H9 (cell line): ENCODE measurements around the genes SP6, HOXB2 and GIP.

GRCh38 chr17:47305297-47305681 is 18.5 kb upstream of the EFCAB13 start:
- PRO-cap = no peak

- PRO-cap = no peak
These were observed 14.3 kb downstream of the KPNB1 start for GRCh38 chr17:47663883-47664574.

DNA sequence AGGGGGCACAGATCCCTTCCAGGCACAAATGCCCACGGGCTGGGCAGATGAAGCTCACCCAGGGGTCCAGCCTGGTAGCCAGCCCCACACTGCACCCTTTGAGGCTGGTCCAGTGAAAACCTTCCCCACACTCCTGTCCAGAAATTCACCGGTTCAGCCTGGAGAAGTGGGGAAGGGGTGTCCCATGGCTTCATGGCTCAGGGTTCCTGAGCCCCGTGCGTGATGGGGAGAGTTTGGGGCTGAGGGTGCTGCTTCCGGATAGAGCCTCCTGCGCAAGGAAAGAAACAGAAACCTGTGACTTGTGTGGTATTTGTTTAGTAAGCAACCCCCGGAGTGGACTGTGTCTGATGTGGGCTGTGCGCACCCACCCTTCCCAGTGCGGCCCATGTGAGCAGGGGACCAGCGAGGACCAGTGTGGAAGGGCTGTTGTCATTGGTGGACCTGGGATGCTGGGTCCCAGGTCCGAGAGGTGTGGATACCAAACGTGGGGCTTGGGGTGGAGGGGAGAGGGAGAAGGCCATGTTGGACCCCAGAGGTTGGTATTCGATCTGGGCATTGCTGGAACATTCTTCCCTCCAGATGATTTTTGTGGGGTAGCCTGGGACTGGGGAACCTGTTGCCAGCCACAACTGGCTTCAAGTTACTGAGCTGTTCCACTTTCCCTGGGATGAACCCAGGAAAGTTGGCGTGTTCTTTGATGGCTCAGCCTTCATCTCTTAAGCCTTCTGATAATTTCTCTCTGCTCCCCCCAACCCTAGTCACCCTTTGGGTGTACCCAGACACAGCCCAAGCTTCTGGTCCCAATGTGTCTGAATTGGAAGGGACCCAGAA is 1.8 kb downstream of the TBX21 start:
- PRO-cap = no peak

DNA sequence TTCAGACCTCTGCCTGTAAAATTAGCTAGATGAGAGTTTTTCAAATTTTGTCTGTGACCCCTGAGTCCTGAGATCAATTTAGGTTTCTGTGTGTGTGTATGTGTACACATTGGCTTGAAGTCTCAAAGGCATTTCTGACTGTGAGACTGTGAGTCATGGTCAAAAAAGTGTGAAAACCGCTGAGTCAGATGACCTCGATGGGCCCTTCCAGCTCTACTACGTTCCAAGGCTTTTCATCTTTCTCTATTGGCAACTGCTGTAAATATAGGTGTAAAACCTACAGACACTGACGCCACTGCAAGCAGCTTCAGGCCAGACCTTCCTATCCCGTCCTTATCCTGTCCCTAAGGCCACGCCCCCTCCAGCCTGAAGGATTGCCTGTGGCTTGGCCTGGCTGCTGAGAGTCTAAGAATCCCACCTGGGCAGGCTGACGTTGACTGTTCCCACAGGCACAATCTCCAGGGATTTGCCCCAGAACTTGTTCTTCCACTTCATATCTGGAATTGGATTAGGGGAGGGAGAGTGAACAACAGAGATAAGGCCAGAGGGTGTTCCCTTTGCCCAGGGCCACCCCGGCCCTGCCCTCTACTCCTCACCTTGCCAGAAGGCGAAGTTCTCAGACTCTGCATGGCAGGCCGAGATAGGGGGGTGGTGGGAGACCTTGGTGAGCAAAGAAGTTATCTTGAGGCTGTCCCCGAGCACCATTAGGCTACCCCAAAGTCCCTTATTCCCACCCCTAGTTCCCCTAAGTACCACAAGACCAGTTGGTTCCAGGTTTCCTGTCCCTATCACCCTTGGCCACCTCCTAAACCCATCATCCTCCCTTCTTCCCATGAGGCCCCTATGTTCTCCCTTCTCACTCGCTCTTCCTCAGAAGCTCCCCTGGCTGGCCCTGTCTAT is 11.2 kb downstream of the OSBPL7 start:
- PRO-cap = no peak

DNA sequence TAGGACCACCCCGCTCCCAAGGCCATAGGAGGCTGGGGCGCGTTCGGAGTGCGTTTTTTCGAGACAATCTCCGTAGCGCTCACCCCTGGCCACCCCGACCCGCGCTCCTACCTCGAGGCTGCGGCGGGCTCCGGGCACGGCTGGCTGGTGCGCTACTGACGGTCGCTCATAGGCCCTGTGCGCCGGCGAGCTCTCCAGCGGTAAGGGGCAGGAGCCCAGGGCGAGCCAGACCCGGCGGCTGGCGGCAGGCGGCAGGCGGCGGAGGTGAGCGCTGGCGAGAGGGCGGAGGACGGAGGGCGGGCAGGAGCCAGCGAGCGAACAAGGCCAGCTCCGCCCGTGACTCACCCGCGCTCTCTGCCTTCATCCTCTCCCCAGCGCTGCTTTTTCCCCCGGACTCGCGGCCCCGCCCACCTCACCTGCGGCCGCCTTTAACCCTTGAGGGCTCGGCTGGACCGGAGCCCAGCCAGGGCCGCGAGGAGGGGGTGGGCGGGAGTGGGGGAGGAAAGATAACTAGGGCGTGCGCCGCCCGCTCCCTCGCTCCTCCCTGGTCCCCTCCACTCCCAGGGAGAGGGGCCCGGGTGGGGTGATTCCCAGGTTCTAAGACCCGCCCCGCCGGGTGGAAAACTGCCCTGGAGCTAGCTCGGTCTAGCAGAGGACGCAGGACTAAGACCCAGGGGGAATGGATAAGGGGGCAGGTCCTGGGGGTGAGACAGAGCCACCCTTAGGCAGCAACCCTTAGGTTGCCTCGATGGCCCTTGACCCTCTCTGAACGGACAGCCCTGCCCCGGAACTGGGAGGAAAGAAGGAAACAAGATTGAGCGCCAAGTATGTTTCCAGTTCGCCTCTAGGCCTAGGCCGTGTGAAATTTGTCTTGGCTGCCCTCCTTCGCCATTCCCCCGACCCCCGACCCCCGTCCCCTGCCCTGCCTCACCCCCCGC is at the start of gene SP6:
TSS of gene SP6 (minus strand) at position 356 of the 938 bp plus-strand sequence.
- PRO-cap = unidirectional peak, minus-strand start at position 295 of the sequence; unidirectional peak, minus-strand start at position 356 of the sequence

GRCh38 chr17:47901930-47902490 is 6.0 kb downstream of the SP2 start:
- PRO-cap = no peak

DNA sequence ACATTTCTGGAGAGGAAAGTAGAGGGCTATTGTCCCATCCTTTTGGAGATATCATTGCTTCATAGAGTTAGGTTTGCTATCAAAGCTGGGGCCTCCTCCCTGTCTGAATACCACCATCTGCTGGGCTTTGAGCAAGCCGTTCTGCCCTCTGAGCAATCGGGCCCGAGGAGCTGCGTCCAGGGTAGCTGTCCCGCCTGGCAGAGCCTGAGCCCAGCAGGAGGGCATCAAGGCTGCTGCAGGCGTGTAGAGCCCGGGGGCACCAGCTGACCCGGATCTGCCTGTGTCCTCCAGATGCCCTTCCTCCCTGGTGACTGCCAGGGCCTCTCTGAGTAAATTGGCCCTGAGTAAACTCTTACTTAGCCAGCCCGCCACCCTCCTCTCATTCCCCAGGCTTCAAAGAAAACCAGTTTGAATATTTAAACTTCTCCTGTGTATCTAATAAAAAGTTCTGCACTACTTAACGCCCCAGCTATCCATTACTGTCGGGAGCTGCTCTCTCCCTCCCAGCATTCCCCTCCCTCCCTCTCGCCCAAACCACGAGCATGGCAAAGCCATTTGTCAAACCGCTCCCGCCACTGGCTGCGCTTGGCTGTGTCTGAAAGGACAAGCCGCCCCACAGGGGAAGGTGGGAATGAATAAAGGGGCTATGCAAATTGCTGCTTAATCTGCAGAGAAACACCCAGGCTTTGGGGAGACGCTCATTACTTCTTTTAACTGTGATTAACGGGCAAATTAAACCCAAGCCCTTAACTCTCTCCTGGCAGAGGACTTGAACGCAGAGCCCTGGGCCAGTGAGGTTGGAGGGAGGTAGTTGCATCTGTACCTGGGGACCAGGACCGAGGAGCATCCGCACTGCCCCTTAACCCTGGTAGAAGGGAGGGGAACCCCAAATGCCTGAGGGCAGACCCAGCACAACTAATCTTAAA is 16.5 kb downstream of the CDK5RAP3 start:
- PRO-cap = no peak

DNA sequence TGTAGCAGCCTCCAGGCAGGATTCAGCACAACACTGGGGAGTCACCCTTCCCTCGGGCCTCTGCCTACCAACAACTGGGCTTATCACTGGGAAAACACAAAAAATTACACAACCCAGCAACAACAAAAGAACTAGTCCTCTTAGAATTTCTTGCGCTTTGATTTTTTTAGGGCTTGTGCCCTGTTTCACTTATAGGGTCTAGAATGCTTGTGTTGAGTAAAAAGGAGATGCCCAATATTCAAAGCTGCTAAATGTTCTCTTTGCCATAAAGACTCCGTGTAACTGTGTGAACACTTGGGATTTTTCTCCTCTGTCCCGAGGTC is 12.5 kb downstream of the NFE2L1 start:
- PRO-cap = no peak

GRCh38 chr17:48108523-48108982 is 987 bp downstream of the SNX11 start:
- PRO-cap = no peak

DNA sequence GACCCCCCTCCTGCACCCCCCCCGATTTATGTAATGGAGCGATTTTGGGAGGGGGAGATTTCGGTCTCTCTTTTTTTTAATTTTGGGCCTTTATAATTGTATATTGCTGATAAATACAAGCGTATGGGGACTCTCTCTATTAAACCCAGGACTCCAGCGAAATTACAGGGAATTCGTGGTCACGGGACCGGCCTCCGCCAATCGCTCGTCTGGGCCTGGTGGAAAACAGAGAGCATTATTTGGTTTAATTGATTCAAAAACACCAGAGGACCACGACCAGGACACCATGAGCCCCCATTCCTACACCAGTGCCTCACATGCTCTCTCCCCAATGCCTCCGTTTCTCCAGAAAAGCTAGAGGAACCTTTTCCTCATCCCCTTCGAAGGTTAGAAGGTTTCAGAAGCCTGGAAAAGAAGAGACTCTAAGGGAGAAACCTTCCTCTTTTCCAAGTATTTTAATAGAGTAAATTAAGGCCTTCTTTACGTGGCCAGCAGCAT is at the start of gene HOXB2:
TSS of gene HOXB2 (minus strand) at position 138 of the 498 bp plus-strand sequence.
- PRO-cap = no peak

DNA sequence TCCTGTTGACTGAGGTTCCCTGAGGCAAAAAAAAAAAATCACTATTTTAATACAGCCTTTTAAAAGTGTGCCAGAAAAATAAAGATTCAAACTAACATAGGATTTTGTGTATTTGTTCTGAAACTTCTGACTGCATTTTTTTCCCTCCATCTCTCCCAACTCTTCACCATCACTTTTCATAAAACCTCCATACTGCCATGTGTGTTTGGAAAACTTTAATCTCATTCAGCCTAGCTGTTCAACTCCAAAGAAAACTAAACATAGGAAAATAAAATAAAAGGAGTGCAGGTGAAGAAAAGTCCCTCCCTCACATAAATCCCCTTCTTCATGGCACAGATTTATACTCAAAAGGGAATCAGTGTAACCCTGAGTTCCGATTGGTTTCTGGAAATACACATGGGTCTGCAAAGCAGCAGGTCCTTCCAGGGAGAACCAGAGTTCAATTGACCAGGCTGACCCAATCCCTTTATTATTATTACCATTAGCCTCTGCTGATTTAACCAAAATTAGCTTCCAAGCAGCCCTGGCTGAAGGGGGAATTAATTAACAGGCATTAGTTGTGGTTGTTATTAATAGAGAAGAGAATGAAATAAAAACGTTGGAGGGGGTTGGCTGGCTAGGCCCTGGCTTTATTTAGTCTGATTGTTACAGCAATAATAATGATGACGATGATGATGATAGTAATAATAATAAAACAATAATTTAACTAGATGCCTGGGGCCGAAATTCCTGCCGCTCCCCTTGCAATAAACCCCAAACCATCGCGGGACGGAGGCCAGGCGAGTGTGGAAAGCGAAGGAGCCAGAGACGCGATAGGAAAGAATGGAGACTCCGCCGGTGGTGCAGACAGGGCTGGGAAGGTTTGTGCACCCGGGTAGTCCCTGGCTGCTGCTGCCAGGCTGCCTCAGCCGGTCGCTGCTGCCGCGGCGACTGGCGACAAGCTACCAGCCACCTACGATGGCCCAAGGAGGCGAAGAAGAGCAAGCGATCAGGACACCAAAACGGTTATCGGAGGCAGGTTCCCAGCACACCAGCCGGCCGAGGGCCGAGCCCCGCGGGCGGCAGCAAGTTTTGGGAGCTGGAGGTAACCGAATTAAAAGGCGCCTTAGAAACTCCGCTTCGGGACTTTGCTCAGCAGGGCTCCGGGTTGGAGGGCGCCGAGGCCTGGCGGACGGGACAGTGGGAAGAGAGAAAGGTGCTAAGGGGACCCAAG is 9.2 kb upstream of the HOXB2 start:
- PRO-cap = no peak

- PRO-cap = no peak
These were observed 15.7 kb downstream of the HOXB4 start for GRCh38 chr17:48562268-48563000.

- PRO-cap = no peak
These were observed 2.4 kb upstream of the HOXB5 start for GRCh38 chr17:48595713-48596689.

GRCh38 chr17:48618138-48619046 is 3.3 kb upstream of the HOXB8 start:
- PRO-cap = no peak

GRCh38 chr17:48734032-48734958 is 5.7 kb upstream of the HOXB13 start:
- PRO-cap = no peak

DNA sequence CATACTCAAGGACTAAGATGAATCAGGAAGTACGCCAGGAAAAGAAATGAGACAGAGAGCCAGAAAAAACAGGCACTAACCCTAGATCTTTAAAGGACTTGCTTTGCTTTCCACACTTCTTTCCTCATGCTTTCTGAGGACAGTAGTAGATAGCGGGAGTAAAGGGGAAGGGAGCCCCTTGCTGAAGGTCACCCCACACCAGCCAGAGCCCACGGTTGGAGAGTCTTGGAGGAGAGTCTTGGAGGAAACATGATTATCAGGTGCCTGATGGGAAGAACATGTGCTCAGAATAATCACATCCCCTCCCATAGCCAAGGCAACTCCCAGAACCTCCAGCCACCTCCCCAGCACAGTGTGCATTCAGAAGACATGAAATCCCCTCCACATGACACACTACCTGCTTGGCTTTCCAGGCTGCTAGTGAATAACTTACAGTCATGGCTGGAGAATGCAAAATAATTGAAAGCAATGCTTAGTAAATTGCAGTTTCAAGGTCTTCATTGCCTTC is 28.7 kb upstream of the HOXB13 start:
- PRO-cap = no peak

DNA sequence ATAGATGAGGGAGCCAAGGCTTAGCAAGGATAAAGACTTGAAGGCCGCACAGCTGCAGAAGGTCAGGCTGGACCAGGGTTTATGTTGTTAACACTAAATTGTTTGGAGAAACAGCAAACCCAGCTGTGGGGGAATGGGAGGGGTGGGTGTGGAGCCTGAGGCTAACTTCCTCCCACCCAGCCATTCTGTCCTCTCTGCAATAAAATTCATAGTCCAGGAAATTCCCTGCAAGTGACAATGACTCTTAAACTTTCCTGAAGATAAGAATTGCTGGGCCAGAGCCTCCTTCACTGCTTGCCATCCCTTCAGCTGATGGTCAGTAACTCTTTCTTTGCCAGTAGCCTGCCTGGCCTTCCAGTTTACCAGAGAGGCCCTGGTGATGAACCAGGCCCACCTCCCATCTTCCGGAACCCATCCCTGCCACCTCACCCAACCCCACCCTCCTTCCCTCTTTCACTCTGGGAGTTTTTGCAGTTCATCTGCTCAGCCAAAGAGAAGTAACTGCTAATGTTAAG is 19.3 kb upstream of the ATP5MC1 start:
- PRO-cap = no peak

GRCh38 chr17:48910204-48910872 is 2.1 kb downstream of the UBE2Z start:
- PRO-cap = no peak

DNA sequence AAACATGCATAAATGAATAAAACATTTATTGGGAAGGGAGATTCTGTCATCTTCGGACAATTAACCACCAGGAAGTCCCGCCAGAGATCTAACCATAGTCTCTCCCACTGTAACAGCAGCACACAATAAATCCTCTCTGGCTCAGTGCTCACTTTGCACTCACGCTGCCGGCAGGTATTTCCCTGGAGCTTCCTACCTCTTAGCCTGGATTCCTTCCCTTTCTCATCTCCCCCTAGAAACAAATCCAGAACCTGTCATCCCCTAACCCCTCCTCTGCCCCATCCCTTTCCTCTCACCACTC is 1.6 kb downstream of the GIP start:
- PRO-cap = no peak

GRCh38 chr17:48968434-48968977 is at the start of gene GIP:
Gene GIP, minus strand, starts transcription at chr17:48968596.
- PRO-cap = no peak